ENCODE measurements around a stretch of chr20.

- RRBS, result no CpG with 5 or more reads among the region's 11 CpGs
Measured at GRCh38 chr20:41162392-41162781, 25.0 kb downstream of the PLCG1 start.

DNA sequence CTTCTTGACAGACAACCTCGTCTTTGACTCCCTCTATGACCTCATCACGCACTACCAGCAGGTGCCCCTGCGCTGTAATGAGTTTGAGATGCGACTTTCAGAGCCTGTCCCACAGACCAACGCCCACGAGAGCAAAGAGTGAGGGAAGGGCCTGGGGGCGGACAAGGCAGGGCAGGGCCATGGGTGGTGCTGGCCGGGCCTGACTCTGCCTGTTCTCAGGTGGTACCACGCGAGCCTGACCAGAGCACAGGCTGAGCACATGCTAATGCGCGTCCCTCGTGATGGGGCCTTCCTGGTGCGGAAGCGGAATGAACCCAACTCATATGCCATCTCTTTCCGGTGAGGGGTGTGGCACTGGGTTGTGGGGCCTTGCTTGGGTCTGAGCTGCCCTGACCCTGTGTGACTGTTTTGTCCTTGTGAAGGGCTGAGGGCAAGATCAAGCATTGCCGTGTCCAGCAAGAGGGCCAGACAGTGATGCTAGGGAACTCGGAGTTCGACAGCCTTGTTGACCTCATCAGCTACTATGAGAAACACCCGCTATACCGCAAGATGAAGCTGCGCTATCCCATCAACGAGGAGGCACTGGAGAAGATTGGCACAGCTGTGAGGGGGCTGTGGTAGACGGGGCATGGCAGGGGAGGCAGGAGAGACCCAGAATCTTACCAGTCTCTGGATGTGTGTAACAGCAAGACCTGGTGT, 29.1 kb downstream of the PLCG1 start:
- RRBS, result no CpG with 5 or more reads among the region's 24 CpGs

DNA sequence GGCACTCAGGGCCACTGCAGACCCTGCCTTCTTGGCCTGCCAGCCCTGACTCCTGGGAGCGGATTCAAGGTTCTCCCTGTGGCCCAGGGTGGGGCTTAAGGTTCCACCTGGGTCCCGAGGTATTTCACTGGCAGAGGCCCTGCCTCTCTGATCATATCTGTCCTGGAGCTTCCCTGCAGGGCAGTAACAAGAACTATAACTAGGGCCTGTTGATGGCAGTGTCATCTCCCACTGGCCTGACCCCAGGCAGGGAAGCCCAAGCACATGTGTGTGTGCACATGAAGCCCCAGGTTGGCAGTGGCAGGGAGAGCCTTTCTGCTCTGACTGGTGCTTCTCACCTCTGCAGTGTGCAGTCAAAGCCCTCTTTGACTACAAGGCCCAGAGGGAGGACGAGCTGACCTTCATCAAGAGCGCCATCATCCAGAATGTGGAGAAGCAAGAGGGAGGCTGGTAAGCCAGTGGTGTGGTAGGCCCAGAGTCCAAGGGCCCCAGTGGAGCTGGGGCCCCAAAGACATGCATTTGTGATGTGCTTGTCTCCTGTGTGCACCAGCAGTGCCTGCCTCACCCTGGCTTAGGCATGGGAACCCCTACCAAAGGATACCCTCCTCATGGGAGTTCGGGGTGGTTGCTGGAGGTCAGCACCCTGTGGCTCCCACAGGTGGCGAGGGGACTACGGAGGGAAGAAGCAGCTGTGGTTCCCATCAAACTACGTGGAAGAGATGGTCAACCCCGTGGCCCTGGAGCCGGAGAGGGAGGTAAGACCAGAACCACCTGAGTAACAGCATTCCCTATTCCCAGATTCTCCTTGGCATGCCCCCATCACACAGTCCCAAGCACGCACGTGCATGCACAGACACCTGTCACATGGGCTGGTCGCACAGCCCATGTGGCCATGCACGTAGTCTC, 31.3 kb downstream of the PLCG1 start:
- RRBS, result no CpG with 5 or more reads among the region's 14 CpGs

GRCh38 chr20:41276280-41276913, 41.1 kb downstream of the ZHX3 start:
- RRBS, result no CpG with 5 or more reads among the region's 9 CpGs

GRCh38 chr20:41284408-41285311, 32.9 kb downstream of the ZHX3 start:
- RRBS, result no CpG with 5 or more reads among the region's 4 CpGs

- RRBS, result no CpG with 5 or more reads among the region's 2 CpGs
Measured at GRCh38 chr20:41286608-41287347, 30.8 kb downstream of the ZHX3 start.

DNA sequence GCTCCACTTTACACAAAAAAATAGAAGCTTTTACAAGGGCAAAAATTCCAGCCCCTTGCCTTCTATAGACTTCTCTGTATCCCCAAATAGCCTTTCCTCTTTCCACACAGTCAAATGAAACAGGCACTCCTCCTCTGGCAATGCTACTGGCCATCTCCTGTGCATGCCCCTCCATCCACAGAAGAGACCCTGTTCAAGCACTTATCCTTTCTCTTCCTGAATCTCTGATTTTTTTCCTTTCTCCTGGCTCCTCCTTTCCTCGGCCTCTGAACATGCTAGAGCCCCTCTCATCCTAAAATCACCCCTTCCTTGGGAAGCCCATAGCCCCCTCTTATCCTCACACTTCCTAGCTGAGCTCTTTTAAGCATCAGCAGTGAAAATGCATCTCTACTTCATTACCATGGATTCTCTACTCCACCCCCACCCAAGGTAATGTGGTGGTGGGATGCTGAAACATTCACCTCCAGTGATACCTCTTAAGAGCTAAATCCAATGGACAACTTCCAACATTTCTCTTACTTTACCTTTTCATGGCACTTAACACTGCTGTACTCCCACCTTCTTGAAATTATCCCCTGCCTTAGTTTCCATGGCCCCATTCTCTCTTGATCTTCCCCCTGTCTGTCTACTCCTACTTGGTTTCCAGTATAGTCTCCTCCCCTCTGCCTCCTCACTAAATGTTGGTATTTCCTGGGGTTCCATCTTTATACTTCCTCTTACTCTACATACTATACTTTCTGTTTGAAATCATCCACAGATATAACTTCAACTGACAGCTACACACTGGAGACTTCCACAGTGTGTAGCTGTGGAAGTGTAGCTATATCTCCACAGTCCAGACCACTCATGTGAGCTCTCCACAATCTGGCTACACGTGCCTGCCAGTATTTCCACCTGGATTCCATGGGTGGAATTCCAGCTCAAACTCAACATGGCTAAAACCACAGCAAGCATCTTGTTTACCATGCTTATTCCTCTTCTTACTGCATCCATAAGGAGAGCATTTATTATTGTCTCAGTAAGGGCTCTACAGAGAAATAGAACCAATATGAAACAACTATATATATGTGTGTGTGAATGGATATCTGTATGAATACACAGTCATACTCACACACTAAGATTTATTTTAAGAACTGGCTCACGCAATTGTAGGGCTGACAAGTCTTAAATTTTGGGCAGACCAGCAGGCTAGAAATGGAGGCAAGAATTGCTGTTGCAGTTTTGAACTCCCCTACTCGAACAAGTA, 13.6 kb downstream of the ZHX3 start:
- RRBS, result no CpG with 5 or more reads among the region's 4 CpGs

DNA sequence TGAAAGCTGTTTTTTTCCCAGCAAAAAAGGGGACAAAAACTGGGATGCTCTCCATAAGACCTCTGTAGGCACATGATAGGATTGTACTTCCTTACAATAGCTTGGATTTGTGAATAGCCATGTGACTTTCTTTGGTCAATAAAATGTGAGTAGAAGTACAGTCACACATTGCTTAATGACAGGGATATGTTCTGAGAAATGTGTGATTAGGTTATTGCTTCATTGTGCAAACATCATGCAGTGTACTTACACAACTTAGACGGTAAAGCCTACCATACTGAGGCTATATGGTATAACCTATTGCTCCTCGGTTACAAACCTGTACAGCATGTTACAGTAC, 4.1 kb upstream of the ZHX3 start:
- RRBS, result no CpG with 5 or more reads among the region's 2 CpGs

- RRBS, result 12% methylated on average over 27 of the region's 50 CpGs
Measured at GRCh38 chr20:41366315-41366628, 346 bp downstream of the EMILIN3 start.

GRCh38 chr20:41450883-41451151, 84.2 kb upstream of the EMILIN3 start:
- RRBS, result no CpG with 5 or more reads among the region's 4 CpGs

GRCh38 chr20:41453213-41454146, 86.9 kb upstream of the EMILIN3 start:
- RRBS, result no CpG with 5 or more reads among the region's 11 CpGs

DNA sequence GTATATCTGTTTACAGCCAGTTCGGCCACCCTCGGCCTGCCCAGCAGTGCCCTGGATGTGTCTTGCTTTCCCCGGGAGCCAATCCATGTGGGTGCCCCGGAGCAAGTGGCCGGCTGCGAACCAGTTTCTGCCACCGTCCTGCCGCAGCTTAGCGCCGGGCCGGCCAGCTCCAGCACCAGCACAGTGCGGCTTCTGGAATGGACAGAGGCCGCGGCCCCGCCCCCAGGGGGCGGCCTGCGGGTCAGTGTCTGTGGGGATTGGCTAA, 6.3 kb downstream of the L3MBTL1 start:
- RRBS, result 26% methylated on average over 7 of the region's 17 CpGs

DNA sequence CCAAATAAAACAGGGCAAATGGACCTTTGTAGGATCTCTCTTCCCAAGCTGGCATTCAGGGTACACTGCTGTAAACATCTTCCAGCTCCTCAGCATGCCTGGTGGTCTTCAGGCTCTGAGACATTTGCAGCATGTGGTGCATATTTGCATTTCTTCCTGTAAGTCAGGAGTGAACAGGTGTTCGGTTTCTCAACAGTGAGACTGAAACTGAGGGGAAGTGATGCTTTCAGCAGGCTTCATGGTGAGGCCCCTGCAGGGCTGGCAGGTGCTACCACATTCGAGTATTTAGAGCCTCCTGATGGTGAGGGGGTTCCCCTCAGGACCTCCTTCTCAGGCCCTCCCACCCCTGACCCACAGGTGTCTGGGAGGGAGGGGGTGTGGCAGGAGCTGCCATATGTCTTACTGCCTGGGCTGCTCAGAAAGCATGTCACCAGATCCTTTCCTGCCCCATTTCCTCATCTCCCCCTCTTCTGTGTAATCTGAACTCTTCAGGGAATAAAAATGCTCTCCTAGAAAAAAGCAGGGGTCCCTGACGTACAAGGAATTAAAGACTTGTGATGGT, 15.1 kb downstream of the MYBL2 start:
- RRBS, result no CpG with 5 or more reads among the region's 3 CpGs

- RRBS, result no CpG with 5 or more reads among the region's 7 CpGs
Measured at GRCh38 chr20:43710758-43711200, 16.0 kb downstream of the GTSF1L start.

GRCh38 chr20:43721792-43722612, 4.8 kb downstream of the GTSF1L start:
- RRBS, result no CpG with 5 or more reads among the region's 15 CpGs

- RRBS, result no CpG with 5 or more reads among the region's 5 CpGs
Measured at GRCh38 chr20:43921386-43921907, 6.8 kb downstream of the TOX2 start.

DNA sequence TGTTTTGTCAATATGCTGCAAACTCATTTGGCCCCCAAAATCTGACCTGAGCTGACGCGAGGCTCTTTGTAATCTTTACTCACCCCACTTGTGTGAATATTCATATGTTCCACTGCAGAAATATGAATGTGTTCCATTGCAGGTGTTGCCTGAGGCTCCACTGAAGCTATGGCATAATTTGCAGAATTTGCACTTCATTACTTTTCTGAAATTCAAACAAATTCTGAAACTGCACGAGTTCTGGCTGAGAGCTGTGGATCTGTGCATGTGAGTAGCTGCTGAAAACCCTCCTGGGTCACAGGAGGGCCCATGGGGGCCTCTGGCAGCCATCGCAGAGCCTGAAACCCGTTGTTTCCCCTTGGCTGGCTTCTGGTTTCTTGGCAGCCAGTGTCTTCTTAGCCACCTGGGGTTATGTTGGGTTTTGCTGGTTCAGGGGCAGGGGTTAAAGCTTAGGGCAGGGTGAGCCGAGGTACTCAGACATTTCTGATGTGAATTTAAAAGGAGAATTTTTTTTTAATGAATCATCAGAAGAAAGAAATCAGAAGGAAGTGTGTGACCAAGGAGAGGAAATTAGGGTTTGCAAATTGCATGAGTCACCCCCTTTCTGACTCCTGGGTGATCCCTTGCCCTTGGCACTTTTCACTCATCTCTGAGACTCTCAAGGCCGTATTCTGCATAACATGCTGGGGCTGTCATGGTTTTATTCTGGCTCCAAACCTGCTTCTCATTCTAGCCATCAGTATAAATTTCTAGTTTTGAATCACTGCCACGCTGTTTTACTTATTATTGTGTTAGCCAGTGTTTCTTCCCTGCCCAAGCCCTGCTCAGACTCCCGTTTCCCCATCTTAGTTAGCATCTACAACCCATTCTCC, 40.6 kb downstream of the TOX2 start:
- RRBS, result no CpG with 5 or more reads among the region's 9 CpGs

- RRBS, result no CpG with 5 or more reads among the region's 17 CpGs
Measured at GRCh38 chr20:43959036-43959785, 44.6 kb downstream of the TOX2 start.

GRCh38 chr20:44019930-44020403, 105.3 kb downstream of the TOX2 start:
- RRBS, result no CpG with 5 or more reads among the region's 10 CpGs

DNA sequence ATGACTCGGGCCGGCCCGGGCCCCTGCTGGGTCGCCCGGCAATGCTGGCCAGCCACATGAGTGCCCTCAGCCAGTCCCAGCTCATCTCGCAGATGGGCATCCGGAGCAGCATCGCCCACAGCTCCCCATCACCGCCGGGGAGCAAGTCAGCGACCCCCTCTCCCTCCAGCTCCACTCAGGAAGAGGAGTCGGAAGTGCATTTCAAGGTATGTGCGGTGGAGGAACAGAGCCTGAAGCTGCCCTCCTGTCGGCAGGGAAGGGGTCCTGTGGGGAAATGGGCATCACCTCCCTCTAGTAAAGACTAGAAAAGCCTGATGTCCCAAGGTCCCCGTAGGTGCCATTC, 135.7 kb downstream of the JPH2 start:
- RRBS, result 76% methylated on average over 3 of the region's 15 CpGs